ENCODE measurements around the genes WBP1L, CYP17A1, NT5C2, INA and CALHM2.

GRCh38 chr10:102675891-102676699 lies 31.8 kb downstream of the TRIM8 start:
- PRO-cap: no peak

- PRO-cap: no peak
Measured at GRCh38 chr10:102677578-102677960, 33.3 kb downstream of the TRIM8 start.

DNA sequence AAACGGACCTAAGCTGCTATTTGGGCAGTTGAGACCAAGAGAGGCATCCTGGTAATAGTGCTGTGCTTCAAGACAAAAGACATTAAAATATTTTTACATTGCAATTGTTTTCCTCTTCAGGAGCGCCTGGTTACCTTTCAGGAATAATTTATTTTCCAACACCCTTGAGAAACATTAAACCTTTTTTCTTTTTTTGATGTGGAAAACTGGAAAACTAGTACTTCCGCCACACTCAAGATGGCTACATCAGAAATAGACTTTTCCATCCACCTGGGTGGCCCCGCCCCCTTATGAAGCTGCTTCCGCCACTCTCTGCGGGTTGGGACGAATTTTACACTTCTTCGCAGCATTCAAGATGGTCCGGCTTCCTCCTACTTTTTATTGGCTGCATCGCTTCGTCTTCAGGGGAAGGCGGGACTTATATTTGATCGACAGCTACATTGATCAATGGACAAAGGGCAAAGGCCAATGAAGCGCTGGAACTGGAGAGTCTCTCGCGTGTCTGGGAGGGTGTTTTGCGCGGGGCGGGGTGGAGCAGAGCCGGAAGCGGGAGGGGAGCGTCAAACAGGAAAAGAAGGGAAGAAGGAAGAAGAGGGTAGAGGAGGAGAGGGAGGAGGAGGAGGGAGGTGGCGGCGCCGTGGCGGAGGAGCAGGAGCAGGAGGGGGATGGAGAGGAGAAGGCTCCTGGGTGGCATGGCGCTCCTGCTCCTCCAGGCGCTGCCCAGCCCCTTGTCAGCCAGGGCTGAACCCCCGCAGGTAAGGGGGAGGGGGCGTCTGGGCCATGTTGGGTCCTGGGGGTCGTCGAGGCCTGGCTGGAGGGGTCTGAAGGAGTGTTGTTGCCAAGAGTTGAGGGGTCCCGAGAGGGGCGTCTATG lies at the start of gene WBP1L:
WBP1L (plus strand) TSS at position 560 of the 873 bp plus-strand sequence.
- PRO-cap: unidirectional peak, plus-strand start at position 598 of the sequence

DNA sequence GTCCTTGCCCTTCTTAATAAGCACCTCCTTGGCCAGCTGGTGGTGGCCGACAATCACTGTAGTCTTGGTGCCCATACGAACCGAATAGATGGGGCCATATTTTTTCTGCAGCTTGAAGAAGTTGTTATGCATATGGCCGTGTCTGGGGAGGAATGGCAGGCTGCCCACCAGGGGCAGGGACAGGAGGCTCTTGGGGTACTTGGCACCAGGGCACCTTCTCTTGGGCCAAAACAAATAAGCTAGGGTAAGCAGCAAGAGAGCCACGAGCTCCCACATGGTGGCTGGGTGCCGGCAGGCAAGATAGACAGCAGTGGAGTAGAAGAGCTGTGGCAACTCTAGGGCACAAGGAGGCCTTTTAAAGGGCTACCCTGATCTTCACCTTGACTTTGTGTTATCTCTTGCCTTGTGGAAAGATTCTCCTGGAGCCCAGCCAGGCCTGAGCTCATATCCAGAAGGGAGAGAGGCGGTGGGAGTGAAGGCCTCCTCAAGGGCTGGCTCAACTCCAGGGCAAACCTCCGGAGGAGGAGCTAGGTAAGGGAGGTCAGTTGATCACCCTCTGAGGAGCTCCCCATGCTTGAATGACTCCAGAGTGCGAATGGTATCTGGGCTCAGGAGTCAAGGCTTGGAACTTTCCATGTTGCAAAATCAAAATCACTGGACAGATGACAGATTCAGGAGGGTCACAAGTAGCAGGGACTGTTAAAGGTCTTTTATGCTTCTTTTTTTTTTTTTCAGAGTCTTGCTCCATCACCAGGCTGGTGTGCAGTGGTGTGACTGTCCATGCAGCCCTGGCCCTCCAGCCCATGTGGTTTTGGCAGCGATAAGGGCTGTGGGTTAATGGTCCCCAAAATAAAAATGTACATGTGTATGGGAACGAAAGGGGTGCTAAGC lies at the start of gene CYP17A1:
CYP17A1 (minus strand) TSS at position 328 of the 891 bp plus-strand sequence.
- PRO-cap: no peak

DNA sequence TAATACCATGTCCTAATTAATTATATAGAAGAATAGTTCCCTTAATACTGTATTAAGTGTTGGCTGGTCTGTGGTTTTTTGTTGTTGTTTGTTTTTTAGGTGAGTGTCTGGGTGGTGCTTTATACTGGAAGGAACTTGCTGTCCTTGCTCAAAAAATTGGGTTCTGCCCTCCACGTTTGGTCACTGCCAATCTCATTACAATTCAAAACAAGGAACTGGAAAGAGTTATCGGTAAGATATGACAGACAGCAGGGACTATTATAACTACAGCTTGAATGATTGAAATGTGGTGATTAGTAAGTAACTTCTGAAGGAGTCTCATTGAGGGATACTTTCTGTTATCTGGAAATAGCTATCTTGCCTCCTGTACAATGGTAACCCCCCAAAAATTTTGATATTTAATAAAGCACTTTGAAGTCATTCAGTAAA lies 9.0 kb downstream of the AS3MT start:
- PRO-cap: no peak

DNA sequence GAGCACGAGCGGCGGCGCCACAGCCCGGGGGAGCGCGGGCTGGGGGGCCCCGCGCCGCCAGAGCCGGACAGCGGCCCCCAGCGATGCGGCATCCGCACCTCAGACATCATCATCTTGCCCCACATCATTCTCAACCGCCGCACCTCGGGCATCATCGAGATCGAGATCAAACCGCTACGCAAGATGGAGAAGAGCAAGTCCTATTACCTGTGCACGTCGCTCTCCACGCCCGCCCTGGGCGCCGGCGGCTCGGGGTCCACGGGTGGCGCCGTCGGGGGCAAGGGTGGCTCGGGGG lies 697 bp downstream of the CNNM2 start:
- PRO-cap: no peak

DNA sequence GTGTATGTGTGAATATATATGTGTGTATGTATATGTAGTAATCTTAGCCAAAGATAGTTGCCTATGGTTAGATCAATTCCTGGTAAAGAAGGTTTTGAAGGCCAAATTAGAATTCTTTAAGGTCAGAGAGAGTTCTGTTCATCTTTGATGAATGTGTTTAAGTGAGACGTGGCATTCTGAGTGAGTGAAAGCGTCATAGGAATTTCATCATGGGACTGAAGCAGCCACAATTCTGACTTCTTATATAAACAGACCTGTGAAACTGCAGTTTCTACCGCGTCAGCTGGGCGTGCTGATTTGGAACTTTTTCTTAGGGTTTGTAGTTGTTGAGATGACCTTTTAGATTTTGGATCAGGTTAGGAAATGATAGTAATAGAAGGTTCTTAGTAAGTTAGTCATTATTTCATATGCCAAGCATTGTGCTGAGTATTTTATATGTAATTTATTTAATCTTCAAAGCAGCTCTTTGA lies 103.8 kb downstream of the CNNM2 start:
- PRO-cap: no peak

DNA sequence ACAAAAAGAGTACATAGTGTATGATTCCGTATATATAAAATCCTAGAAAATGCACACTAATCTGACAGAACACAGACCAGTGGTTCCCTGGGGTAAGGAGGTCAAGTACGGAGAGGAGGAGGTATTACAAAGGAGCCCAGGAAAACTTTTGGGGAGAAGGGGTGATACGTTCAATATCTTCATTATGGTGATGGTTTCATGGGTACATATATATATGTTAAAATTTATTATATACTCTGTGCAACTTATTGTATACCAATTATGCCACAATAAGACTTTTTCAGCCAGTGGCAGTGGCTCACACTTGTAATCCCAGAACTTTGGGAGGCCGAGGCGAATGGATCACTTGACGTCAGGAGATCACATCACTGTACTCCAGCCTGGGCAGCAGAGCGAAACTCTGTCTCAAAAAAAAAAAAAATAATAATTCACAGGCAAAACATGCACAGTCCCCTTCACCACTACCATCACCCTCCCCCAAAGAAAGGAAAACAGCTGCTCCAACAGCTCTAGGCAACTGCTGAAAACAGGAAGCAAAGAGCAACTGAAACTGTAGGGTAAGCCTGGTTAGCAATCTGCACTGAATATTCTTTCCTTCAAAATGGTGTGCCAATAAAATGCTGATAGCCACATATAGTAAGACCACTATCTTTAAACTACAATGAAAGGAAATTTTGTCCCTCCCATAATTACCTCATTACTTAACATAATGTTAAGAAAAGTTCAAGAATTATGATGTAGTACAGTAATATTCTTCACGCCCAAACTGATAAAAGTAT lies 12.0 kb downstream of the NT5C2 start:
- PRO-cap: no peak

- PRO-cap: bidirectional peak, plus-strand start at chr10:103193405, minus-strand start at chr10:103193272
Measured at GRCh38 chr10:103192777-103193527, at the start of gene NT5C2. Gene NT5C2 (minus strand): TSS chr10:103193272.

DNA sequence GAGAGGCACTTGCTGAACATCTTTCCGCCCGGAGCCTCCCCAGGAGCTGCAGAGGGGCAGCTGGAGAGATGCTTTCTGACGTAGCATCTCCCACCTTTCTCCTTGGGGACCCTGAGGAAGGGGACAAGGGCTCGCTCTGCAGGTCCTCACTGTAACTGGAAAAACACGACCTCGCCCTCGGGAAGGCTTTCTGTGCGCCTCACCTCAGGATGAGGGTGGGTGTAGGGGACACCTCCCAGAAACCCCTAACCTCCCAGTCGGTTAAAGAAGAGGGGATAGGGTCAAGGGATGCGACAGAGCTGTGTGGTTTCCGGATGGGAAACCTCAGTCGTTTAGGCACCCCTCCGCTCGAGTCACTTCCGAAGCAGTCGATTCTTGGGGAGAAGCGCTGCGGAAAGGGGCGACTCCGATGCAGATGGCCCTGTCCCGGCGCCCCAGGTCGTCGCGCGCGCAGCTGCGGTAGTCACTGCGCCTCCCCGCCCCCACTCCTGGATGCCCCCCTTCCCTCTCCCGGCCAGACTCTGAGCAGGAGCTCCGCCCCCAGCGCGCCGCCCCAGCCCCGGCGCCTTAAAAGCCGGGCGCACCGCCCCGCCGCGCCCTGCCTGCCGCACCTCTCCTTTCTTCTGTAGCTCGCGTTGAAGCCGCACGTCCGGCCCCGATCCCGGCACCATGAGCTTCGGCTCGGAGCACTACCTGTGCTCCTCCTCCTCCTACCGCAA lies at the start of gene INA:
INA (plus strand) TSS at position 596 of the 719 bp plus-strand sequence.
- PRO-cap: no peak

DNA sequence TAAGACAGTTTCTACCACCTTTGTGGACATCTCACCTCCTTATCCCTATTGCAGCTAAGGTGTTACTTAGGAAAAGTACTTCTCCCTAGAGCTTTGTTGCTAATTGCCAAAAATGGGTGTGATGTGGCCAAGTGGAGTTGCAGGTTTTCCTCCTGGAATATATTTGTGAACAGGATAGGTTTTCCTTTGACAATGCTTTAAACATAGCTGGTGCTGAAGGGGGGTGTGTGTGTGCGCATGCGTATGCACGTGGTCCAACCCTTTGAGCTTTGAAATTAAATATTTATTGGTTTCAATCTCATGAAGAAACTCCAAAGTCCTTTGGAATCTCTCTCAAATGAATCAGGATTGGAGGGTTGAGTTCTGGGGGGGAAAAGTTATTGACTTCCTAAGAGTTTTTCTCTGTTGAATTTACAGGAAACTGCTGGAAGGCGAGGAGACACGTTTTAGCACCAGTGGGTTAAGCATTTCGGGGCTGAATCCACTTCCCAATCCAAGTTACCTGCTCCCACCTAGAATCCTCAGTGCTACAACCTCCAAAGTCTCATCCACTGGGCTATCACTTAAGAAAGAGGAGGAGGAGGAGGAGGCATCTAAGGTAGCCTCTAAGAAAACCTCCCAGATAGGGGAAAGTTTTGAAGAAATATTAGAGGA lies 11.1 kb downstream of the INA start:
- PRO-cap: no peak

- PRO-cap: no peak
Measured at GRCh38 chr10:103443782-103444223, 8.4 kb downstream of the CALHM2 start.

- PRO-cap: bidirectional peak, plus-strand start at chr10:103452462, minus-strand start at chr10:103452277
Measured at GRCh38 chr10:103451897-103452569, at the start of gene CALHM2. Gene CALHM2 (minus strand): TSS chr10:103452370.

DNA sequence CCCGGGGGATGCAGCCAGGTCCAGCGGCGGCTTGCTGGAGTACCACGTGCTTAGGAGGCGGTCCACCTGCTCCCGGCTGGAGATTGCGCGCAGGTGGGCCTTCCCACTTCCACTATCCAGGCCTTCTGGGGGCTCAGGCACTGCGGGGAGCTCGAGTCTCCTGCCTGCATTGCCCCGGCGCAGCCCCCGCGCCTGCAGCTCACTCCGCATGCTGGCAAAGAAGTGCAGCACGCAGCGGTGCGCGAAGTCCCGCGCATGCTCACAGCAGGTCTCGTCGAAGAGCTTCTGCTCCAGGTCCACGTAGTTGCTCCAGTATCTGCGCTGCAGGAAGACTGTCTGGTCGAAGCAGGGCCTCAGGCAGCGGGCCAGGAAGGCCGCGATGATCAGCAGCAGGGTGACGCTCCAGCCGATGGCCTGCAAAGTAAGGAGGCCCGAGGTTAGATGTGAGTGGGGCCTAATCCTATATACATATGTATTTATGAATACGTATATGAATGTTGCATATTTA lies 5.7 kb downstream of the CALHM3 start:
- PRO-cap: no peak

- PRO-cap: no peak
Measured at GRCh38 chr10:103494146-103494883, 810 bp downstream of the NEURL1 start.

GRCh38 chr10:103551587-103552174 lies 58.2 kb downstream of the NEURL1 start:
- PRO-cap: no peak

- PRO-cap: no peak
Measured at GRCh38 chr10:103557347-103557600, 63.8 kb downstream of the NEURL1 start.

- PRO-cap: no peak
Measured at GRCh38 chr10:103578606-103579262, 85.2 kb downstream of the NEURL1 start.

DNA sequence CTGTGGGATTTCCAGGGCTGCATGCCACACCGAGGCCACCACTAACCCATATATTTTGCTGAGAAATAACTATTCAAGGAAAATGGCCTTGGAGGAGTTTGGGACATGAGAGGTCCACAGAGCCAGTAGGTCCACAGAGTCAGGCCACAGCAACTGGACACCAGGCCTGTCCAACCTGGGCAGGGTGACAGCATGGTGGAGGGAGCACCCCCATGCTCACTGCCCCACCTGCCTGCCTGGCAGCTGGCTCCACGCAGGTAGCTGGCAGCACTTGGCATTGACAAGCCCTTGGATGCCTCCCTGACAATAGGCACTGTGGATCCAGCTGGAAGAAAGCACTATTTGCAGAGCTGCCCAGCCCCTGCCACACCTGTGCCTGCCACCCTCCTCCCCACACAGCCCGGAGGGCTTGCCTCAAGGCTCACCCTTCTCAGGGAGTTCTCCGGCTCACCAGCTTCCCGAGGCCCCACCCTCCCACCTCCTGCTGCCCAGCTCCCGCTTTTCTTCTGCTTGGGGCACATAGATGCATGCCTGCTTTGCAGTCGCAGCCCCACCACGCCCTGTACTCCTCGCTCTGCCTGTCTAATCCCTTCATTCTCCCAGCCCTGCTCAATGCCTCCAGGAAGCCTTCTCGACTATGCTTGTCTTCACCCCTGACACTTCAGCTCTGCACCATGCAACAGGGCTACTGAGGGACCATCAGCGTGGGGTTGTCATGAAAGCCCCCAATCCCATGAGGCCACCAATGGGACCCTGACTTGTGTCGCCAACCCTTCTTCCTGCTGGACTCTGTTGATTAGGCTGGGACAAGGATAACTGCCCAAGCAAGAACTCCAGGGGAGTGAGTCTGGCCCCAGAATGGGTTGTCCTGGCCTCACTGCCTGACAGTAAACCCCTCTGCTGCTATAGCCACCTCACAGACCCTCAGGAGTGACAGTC lies 160.2 kb downstream of the NEURL1 start:
- PRO-cap: no peak

- PRO-cap: no peak
Measured at GRCh38 chr10:103781454-103782106, 73.8 kb downstream of the SH3PXD2A start.